Urinary bladder (tissue), 3 donors: ENCODE data around the genes C10orf143, PPP2R2D and STK32C.

DNA sequence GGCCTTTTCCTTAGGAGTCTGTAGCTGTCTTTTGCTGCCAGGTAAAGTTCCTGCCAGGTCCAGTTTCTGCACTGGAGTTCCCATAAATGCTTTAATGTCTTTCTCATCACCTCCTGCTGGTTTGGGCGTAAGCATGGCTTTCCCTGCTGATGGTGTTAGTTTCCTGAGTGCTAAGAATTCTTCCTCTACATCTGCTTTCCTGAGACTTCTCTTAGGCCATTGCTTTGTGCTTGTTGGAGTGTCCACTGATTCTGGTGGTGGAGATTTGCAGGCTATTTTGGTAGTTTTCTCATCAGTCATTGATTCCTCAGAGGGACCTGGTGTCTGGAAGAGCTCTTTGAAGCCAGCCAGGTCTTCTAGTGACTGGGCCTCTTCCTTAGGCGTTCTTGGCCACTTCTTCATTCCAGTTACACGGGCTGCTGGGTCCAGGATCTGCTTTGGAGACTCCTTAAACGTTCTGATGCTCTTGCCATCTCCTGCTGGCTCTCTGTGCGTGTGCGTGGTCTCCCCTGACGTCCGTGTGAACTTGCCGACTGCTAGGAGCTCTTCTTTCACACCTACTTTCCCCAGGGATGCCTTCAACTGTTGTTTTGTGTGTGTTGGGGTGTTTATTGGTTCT lies 17.9 kb downstream of the MKI67 start:
- PRO-cap = no peak
- RAMPAGE, long total RNA = no peak

DNA sequence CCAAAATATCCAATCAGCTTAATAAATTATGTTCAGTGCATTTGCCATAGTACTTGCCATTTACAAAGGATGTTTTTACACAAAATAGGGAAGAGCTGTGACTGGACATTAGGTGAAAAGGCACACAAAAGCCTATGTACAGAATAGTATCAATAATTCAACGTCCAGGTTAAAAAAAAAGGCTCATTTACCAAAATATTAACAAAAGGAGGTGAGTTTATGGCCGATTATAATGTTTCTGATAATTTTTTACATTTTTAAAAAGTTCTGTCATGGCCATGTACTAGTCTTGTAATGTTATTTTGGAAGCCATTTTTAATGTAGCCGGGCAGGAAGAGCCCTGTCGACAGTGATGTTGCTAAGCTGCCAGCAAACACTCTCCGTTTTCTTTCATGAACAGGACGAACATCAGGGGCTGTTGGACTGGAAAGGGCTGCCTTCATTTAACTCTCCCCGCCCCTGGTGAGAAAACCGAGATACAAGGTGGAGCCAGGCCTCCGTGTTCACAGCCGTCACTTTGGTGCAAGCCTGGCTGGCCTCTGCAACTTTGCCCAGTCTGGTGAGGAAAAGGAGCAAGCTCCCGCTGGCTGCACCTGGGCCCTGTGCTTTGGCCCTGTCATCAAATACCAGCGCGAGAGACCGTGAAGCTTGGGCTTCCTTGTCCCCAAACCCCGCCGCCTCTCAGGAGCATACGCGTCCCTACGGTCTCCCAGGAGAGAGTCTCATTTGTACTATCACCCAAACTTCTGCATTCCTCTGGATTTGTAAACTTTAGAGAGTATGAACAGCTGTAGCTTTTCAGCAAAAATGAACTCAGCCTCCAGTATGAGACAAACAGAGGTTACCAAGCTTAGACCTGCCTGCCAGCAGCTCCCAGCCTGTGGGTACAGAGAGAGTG lies 445.5 kb upstream of the MGMT start:
- PRO-cap = no peak
- RAMPAGE, long total RNA = no peak

DNA sequence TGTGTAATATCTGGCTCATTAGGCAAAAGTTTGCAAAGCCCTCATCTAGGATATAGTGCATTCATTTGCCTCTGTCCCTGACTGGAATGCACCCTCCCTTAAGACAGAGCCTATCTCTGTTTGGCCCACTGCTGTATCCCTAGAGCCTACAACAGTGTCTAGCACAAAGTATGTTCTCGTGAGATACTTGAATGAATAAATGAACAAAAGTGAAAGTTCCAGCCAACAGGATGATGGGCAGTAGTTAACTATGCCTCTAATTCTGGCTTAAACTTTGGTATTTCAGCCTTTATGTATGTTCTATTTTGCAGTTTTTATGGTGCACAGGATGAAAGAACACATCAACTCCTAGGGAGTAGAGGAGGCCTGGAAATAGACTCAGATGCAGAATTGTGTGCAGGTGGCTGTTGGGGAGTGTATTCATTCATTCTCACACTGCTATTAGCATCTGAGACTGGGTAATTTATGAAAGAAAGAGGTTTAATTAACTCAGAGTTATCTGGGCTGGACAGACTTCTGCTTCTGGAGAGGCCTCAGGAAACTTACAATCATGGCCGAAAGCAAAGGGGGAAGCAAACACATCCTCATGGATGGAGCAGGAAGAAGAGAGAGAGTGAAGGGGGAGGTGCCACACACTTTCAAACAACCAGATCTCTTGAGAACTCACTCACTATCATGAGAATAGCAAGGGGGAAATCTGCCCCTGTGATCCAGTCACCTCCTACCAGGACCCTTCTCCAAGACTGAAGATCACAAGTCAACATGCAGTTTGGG lies 143.9 kb downstream of the MGMT start:
- PRO-cap = no peak
- RAMPAGE, long total RNA = no peak

DNA sequence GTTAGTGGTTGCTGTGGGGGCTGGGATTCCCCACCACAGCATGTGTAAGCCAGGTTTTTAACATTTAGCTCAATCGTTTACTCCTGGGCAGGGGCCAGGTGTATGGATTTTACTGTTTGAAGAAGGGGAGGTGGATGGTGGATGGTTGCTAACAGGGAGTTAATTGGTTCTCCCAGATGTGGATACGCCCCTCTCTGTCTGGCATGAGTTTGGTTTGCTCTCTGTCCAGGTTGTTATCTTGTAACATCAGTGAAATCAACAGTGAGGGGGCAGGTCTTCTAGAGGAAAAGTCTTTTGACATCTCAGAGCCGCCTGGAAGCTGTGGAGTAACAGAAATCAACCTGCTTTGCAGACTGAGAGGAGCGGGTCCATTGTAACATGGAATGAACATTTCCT lies 243.4 kb downstream of the MGMT start:
- PRO-cap = no peak
- RAMPAGE, long total RNA = no peak

DNA sequence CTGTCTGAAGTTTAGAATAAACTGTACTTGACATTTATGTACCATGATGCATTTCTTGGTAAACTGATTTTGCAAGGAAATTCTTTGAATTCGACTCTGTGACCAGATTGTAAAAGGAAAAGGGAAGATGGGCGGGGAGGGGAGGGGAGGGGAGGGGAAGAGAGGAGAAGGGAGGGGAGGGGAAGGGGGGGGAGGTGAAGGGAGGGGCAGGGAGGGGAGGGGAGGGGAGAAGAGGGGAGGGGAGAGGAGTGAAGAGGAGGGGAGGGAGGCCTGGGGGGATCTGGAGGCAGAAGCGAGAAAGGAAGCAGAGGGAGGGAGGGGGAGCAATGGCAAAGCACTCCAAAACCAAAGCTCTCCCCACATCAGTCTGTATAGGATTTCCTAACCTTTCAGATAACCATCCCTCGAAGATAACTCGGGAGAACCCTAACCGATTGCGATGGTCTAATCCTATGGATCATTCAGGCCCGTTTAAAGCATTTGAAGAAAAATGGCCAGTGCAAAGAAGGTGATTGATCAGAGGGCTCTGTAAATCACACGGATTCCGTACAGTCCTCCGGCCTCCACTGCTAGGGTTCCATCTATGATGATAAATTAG lies 19.1 kb downstream of the EBF3 start:
- PRO-cap = no peak
- RAMPAGE, long total RNA = no peak

GRCh38 chr10:130110714-130111033 lies at the start of gene C10orf143:
TSS of gene C10orf143 (minus strand) at chr10:130110830.
- PRO-cap = bidirectional peak, plus-strand start at chr10:130110900, minus-strand start at chr10:130110804
- RAMPAGE, long total RNA = no peak

DNA sequence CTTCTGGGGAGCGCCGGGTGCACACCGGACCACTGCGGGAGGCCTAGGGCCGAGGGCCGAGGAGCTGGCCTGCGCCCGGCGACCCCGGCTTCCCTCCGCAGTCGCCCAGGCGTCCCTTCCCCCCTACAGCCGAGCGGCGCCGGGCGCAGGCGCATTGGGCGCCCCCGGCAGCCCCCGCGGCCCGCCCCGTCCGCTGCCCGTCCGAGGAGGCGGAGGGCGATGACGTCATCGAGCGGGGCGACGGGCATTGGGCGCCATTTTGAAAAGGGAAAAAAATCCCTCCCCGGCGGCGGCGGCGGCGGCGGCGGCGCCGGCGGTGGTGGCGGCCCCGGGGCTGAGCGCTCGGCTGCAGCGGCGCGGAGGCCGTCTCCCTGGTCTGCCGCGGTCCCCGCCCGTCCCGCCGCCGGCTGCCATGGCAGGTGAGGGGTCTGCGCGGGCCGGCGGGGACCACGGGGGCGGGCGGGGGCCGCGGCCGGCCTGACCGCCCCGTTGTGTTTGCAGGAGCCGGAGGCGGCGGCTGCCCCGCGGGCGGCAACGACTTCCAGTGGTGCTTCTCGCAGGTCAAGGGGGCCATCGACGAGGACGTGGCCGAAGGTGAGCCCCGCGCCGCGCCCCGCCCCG lies at the start of gene PPP2R2D:
TSS of gene PPP2R2D (plus strand) at position 272 of the 621 bp plus-strand sequence.
- PRO-cap = bidirectional peak, plus-strand start at position 270 of the sequence, minus-strand start at position 131 of the sequence
- RAMPAGE, long total RNA = no peak

- PRO-cap = no peak
- RAMPAGE, long total RNA = no peak
Measured at GRCh38 chr10:131907670-131908178, 6.9 kb downstream of the PPP2R2D start.

DNA sequence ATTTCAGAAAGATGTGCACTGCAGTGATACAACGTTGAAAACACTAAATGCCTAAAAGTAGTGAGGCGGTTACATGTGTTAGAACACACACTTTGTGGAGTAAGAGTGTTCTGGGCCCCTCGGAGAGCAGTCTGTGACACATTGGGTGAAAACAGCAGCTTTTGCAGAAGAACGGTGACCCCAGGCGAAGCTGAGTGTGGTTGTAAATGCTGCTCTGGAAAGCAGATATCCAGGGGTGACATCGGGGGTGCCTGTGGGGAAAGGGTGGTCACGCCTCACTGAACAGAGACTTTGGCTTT lies 13.7 kb downstream of the PPP2R2D start:
- PRO-cap = no peak
- RAMPAGE, long total RNA = no peak

DNA sequence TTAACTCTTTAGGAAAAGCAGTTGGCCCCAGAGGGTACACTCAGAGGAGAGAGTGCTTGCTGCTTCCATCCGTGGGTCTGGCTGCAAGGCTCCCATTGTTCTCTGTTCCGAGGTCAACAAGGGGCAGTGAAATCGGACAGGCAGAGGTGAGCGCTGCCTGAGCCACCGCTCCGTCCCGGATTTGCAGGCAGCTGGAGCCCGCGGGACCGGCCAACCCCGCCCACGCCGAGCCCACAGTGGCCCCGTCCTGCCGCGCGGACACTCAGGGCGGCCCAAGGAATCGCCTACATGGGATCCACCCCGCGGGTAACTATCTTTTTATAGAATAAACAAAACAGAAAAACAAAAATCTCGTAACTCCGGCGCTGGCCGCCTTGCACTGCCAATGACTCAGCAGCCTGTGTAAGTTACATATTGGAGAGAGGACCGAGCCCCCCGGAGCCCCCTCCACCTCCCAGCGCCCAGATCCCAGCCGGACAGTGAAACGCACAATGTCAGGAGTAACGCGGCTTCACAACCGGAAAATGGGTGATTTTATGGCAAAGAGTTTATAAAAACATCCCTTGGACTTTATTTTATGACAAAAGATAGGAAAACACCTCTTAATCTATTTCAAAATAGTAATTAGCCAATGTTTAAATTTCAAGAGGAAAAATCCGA lies 1.8 kb downstream of the BNIP3 start:
- PRO-cap = bidirectional peak, plus-strand start at position 126 of the sequence, minus-strand start at position 79 of the sequence
- RAMPAGE, long total RNA = no peak

DNA sequence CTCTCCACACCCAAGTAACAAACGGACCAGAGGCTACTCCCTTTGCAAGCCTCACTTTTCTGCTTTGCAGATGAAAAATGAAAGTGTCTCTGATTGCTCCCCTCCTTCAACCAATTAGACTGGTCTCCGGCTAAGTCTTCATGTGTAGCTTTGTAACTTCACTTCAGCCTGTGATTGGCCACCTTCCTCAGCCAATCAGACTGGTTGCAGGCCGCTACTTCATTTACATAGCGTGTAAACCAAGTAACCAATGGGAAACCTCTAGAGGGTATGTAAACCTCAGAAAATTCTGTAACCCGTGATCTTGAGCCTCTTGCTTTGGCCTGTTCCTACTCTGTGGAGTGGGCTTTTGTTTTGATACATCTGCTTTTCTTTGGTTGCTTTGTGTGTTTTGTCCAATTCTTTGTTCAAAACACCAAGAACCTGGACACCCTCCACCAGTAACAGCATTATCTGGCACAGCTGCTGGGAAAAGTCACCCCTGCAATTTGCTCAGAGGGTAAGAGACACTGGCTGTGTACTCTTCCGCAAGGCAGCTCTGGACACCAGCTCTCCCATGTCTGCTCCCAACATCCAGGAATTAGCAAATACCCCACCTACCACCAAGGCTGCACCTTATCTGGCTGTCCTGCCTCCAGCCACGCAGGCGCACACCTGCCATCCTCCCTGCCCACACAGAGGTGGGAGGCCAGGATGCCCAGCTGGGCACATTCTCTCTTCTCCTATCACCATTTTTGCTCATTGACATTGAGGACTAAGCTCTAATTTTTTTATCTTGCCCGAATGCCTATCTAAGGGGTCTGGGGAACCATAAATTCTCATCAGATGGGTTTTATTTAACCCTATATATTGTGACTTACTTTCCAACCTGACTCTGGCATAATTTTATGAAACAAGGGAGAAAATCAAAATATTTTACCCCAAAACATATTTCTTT lies 20.1 kb upstream of the BNIP3 start:
- PRO-cap = unidirectional peak, minus-strand start at position 116 of the sequence
- RAMPAGE, long total RNA = no peak

GRCh38 chr10:132010935-132011440 lies 29.3 kb upstream of the BNIP3 start:
- PRO-cap = no peak
- RAMPAGE, long total RNA = no peak

- PRO-cap = no peak
- RAMPAGE, long total RNA = no peak
Measured at GRCh38 chr10:132108153-132108480, 42.4 kb downstream of the JAKMIP3 start.

DNA sequence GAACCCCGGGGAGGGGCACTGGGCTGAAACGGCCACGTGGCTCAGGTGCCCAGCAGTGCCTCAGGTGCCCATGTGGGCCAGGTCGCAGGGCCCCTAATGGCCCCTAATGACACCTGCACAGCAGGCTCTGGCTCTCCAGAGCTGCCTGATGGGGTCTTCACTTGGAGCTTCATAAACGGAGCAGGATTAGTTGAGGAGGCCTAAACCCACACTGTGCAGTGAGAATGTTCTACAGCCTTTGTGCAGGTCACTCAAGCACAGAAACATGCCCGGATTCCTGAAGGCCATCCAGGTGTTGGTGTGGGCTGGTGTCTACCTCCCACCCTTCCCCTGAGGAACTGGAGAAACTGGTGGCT lies 32.8 kb upstream of the DPYSL4 start:
- PRO-cap = unidirectional peak, plus-strand start at position 75 of the sequence
- RAMPAGE, long total RNA = no peak

- PRO-cap = no peak
- RAMPAGE, long total RNA = no peak
Measured at GRCh38 chr10:132162923-132163573, 23.7 kb upstream of the DPYSL4 start.

- PRO-cap = bidirectional peak, plus-strand start at chr10:132308181, minus-strand start at chr10:132307950
- RAMPAGE, long total RNA = no peak
Measured at GRCh38 chr10:132307041-132308024, at the start of gene STK32C. TSS of gene STK32C (minus strand) at chr10:132307950.

- PRO-cap = no peak
- RAMPAGE, long total RNA = no peak
Measured at GRCh38 chr10:132403637-132404125, 6.7 kb downstream of the PWWP2B start.

DNA sequence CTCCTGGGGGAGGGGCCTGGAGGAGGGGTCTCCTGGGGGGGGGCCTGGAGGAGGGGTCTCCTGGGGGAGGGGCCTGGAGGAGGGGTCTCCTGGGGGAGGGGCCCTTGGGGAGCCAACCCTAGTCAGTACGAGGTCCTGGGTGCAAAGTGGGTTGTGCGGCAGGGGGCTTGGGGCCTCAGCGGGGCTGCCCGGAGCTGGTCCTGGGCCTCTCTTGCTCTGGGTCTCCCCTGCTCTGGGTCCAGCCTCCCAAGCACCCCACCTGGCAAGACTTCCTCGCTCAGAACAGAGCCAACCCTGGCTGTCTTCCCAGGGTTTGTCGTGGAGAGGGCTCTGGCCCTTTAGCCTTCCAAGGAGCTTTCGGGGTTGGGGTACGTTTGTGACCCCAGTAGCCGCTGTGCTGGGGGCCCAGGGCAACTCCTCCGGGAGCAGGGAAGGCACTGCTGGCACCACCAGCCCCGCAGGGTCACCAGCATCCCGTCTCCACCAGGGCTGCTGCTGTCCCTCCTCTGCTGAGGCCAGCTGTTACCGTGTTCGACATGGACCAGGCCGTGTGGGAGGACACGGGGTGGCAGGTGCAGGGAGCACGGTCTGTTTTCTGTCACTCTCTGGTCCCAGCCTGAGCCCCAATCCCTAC lies 22.7 kb downstream of the PWWP2B start:
- PRO-cap = no peak
- RAMPAGE, long total RNA = no peak

DNA sequence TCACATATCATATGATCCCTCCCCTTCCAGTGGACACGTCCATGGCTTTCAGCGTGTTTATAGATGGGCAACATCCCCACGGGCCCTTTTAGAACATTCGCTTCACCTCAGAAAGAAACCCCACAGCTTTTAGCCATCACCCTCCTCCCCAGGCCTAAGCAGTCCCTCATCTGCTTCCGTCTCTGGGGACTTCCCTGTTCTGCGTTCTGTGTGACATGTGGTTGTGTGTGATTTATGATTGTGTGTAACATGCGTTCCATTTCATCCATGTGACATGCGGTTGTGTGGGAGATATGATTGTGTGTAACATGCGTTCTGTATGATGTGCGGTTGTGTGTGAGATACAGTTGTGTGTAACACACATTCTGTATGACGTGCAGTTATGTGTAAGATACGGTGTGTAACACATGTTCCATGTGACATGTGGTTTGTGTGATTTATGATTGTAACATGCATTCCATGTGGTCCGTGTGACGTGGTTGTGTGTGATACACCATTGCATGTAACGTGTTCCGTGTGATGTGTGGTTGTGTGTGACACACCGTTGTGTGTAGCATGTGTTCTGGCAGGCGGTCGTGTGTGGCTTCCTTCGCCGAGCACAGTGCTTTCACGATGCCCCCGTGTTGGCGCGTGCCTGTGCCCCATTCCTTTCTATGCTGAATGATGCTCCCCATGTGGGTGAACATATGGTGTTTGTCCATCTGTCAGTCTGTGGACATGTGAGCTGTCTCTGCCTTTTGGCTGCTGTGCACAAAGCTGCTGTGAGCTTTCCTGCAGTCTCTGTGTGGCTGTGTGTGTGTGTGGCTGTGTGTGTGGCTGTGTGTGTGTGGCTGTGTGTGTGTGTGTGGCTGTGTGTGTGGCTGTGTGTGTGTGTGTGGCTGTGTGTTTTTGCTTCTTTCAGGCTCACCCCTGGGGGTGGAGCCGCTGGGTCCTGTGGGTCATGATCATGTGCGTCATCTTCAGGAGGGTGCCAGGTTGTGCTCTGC lies 26.2 kb downstream of the PWWP2B start:
- PRO-cap = unidirectional peak, minus-strand start at position 184 of the sequence
- RAMPAGE, long total RNA = no peak

DNA sequence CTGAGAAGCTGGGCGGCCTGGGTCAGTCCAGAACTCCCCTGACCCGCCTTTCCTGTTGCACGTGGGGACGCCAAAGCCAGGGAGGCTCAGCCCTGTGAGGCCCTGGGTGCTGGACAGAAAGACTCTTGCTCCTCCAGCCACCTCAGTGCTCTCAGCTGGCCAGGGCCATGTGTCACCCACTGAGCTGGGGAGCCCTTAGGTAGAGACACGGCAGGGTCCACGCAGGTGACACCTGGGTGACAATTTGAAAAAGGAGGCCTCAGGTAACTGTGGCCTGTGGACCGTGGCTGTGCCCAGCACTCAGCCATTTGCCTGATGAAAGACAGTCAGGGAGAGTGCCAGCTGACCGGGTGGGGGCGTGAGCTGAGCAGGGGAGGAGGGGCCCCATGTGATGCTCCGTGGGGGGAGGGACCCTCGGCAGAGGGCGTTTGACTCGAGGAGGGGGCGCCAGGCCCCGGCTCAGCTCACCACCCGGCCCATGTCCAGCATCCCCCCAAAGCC lies 70.2 kb downstream of the PWWP2B start:
- PRO-cap = no peak
- RAMPAGE, long total RNA = no peak